ENCODE results near the gene FNDC9.

- PRO-cap: bidirectional peak, plus-strand start at chr5:154755332, minus-strand start at chr5:154754993
Observed at GRCh38 chr5:154754275-154755272, 603 bp upstream of the LARP1 start.

DNA sequence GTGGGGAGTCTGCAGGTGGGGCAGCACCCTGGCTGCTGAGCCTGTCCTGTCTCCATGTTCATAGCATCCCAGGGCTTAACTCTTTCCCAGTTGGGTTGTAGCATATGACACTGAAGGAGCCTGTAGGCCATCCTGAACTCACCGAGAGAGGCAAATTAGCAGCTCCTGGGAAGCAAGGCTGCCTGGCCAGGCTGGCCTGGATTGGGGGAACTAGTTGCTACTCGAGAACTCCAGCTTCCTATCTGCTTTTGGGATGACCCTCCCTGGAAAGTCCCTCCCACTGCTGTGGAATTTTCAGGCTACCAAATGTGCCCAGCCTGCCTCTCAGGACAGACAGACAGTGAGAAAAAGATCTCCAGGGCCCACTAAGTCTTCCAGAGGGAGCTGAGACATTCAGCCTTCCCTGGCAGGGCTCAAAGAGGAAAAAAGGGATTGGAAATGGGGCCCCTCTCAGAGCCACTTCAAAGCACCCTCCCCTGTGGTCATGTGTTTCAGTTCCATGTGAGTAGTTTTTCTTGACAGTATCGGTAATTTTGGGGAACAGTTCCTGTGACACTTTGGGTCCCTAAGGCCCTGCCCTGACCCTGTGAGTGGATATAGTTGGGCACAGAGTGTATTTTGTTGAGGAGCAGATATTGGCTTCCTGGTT is 24.8 kb downstream of the LARP1 start:
- PRO-cap: no peak

- PRO-cap: no peak
Observed at GRCh38 chr5:154819579-154820610, 30.5 kb downstream of the FAXDC2 start.

- PRO-cap: bidirectional peak, plus-strand start at chr5:154857956, minus-strand start at chr5:154857829
Observed at GRCh38 chr5:154857648-154857931, 837 bp upstream of the CNOT8 start.

- PRO-cap: no peak
Observed at GRCh38 chr5:156834915-156835353, 15.2 kb upstream of the PPP1R2B start.

- PRO-cap: no peak
Observed at GRCh38 chr5:157160003-157160368, 6.1 kb downstream of the GARIN3 start.

GRCh38 chr5:157189194-157189769 is 8.6 kb downstream of the ITK start:
- PRO-cap: no peak

DNA sequence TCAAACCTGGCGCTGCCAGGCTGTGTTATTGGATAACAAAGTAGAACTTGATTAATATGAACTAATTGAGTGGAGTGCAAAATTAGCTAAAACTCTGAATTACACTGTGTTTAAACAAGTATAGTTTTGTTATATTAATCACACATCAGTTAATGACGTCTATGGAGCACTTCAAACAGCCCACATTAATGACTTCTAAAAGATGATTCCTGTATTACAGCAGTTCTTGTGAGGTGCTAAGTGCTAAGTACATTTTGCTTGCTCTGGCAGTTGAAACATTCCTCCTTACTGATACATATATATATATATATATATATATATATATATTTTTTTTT is 32.3 kb upstream of the CYFIP2 start:
- PRO-cap: no peak

GRCh38 chr5:157248719-157249064 is 17.2 kb upstream of the CYFIP2 start:
- PRO-cap: no peak

DNA sequence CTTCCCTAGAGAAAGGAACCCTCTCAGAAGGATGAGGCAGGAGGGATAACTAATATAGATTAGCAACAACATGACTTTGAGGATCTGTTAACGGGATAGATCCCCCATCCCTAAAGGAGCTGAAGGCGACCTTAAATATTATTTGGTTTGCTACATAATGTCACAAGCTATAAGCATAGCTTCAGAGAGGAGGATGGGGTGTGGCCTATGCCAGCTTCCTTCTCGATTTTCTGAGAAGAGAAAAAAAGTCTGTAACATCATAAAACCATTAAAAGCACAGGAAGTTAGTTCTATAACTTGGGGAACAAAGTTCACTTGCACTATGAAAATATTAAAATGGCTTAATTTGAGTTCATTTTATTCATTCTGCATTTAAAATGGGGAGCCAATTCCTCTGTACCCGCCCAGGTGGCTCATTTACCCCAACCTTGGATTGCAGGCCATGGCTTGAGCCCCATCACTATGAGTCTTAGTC is 16.8 kb upstream of the CYFIP2 start:
- PRO-cap: no peak

- PRO-cap: no peak
Observed at GRCh38 chr5:157252655-157253120, 13.2 kb upstream of the CYFIP2 start.

- PRO-cap: no peak
Observed at GRCh38 chr5:157257678-157258037, 8.3 kb upstream of the CYFIP2 start.

GRCh38 chr5:157344397-157345021 is 968 bp downstream of the FNDC9 start:
- PRO-cap: no peak

- PRO-cap: no peak
Observed at GRCh38 chr5:157345532-157345964, at the start of gene FNDC9. Gene FNDC9 (minus strand): TSS chr5:157345677.

- PRO-cap: no peak
Observed at GRCh38 chr5:157481234-157481850, 21.3 kb downstream of the NIPAL4 start.

GRCh38 chr5:157521209-157521862 is 54.2 kb downstream of the ADAM19 start:
- PRO-cap: unidirectional peak, minus-strand start at chr5:157521590

- PRO-cap: no peak
Observed at GRCh38 chr5:157540591-157541568, 34.7 kb downstream of the ADAM19 start.

GRCh38 chr5:157544468-157545085 is 31.0 kb downstream of the ADAM19 start:
- PRO-cap: no peak

DNA sequence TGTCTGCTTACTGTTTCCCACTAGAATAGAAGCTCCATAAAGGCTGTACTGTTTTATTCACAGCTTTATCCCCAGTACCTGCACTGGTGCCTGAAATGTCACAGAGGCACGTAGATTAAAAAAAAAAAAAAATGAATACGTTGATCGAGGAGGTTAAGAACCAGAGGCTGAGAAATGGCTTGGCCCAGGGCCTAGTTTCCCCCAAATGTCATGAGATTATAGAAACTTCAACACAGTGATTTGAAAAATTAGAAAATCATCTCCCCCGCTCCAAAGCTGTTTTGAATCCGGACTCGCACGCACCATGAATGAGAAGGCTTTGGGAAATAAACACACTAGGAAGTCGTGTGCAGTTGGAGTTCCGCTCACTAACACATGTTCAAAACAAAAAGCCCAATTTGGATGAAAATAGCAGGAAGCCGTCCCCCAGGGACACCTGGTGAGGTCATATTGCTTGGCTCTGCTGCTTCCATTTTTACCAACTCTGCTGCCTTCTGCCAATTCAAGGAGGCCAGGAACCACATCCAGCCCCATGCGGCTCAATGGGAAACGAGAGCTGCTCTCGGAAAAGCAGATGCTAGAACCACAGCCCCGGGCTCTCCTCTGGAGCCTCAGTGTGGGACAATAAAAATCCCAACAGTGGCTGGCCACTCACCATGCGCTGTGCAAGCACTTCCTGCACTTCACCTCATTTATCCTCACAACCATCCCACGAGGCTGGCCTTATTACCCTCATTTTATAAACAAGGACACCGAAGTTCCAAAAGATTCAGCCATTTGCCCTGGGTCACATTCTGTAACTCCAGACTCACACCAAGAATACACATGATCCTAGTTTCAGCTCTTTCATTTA is 13.5 kb downstream of the ADAM19 start:
- PRO-cap: bidirectional peak, plus-strand start at position 500 of the sequence, minus-strand start at position 302 of the sequence

DNA sequence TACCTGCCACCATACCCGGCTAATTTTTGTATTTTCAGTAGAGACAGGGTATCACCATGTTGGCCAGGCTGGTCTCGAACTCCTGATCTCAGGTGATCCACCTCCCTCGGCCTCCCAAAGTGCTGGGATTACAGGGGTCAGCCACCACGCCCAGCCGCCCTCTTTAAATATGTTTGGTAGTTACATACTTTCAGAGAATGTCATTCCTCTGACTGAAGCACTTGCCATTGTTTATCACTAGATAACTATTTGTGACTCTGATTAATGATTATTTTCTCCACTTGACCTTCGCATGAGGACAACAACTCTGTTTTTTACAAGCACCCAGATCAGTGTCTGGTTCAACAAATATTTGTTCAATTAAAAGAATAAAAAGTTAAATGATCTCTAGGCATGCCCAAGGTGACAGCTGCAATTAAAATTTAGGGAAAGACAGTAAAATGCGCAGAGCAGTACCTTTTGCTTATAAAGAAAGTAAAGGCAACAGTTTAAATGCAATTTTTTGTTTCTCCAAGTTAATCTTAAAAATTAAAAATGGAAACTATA is 56.2 kb downstream of the CLINT1 start:
- PRO-cap: no peak

Data from pulmonary artery (tissue), 1 donor.